Tibial nerve (tissue), 3 donors: ENCODE measurements around the gene VRK2.

DNA sequence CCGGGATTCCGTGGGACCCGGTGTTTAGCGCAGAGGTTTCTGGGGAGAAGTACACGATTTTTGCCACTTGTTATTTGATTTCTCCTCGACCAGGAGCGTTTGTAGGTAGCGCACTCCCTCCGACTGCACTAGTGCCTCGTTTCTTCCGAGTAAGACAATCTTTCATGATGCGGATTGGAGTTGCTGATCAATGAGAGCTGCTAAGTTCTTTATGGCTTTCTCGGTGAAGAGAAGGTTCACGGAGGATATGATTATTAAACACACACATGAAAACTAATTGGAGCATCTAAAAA lies 484 bp downstream of the EML6 start:
- PRO-cap: no peak
- RAMPAGE, long total RNA, 3 experiments: no peak in any of the 3 experiments

- PRO-cap: no peak
- RAMPAGE, long total RNA, 3 experiments: start-site peak on the minus strand in 1 of 3 experiments, at chr2:55024240-55024370 at its widest, 6 reads per replicate
These were observed 26.2 kb downstream of the RTN4 start for GRCh38 chr2:55024040-55024495.

GRCh38 chr2:55049352-55049889 lies 830 bp downstream of the RTN4 start:
- PRO-cap: bidirectional peak, plus-strand start at chr2:55049747, minus-strand start at chr2:55049544
- RAMPAGE, long total RNA, 3 experiments: no peak in any of the 3 experiments

- PRO-cap: no peak
- RAMPAGE, long total RNA, 3 experiments: start-site peak on the minus strand in 1 of 3 experiments, at chr2:55228159-55228275 at its widest, 5 reads per replicate
These were observed 4.1 kb downstream of the CLHC1 start for GRCh38 chr2:55227837-55228618.

- PRO-cap: no peak
- RAMPAGE, long total RNA, 3 experiments: no peak in any of the 3 experiments
These were observed 1.5 kb downstream of the RPS27A start for GRCh38 chr2:55234007-55234442.

- PRO-cap: no peak
- RAMPAGE, long total RNA, 3 experiments: no peak in any of the 3 experiments
These were observed 5.8 kb upstream of the CCDC88A start for GRCh38 chr2:55425256-55426022.

- PRO-cap: no peak
- RAMPAGE, long total RNA, 3 experiments: no peak in any of the 3 experiments
These were observed 137.7 kb upstream of the VRK2 start for GRCh38 chr2:57908984-57909207.

DNA sequence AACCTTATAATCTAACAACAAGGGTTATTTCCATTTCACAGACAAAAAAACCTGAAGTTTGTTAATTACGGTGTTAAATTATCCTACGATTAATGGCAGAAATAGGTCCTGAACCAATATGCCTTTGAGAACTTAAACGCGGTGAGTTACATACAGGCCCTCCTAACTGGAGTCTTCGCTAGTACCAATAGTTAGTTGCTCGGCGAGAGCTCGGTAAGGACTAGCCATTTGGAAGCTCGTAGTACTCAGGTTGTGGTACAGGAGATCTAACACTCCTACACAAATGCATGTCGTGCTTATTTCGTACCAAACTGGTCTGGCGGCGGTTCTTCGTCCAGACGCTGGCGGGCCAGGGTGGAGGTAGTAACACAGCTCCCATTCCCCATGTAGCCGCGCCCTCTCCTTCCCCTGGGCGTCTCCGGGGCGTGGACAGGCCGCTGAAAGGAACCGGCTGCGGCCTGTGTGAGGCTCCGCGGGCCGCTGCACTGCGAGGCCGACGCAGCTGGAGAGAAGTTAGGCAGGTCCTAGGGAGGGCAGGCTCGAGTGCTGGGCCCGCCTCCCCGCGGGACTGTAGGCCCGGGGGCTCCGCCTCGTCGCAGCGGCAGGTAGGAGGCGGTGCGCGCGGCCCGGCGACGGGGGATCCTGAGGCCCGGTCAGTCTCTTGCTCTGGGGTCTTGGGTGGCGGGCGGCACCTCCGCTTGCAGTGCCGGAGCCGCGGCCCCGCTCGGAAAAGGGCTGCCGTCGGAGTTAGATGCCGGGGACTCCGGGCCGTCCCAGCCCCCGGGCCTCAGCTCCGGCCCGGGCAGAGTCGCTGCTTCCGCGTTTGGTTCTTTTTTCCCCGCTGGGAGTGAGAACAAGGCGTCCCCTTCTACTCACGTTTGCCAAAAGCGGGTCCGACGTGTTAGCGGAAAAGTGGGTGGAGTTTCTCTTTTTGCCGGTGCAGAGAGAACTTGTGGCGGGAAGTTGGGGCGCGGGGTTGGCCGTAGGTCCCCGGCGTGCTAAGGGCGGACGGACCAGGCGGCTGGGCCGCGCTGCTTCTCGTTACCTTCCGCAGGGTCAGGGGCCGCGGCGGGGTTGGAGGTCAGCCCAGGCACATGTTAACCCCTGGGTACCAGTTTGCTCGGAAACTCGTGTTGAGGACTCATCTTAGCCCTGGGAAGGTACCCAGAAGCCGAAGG lies at the start of gene VRK2:
VRK2 (plus strand) TSS at position 590 of the 1,178 bp plus-strand sequence.
- PRO-cap: bidirectional peak, plus-strand start at position 415 of the sequence, minus-strand start at position 404 of the sequence; bidirectional peak, plus-strand start at position 598 of the sequence, minus-strand start at position 487 of the sequence
- RAMPAGE, long total RNA, 3 experiments: start-site peak on the plus strand in 3 of 3 experiments, centred at positions 444 to 594 of the sequence, 55 to 160 reads per replicate; start-site peak on the minus strand in 2 of 3 experiments, centred at positions 1,013 to 1,037 of the sequence, 29 to 34 reads per replicate

DNA sequence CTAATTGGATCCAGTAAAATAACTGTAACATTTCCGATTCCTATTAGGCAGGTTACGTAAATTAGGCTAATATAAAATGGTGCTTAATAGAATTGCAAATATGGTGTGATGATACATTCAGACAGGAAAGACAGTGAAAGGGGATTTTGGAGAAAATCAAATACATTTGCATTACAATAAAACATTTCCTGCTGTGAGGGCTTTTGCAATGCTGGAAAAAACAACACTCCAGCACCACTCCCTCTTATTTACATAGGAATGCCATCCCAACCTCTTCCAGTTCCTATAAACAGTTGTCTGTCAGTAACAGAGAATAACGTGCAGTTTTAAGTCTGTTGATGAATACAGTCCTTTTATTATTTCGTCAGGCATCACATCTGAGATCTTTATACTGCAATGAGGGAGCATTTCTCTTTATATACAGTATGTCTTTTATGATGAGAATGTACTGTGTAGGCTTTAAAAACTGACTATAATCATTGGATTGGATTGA lies 298.9 kb upstream of the FANCL start:
- PRO-cap: no peak
- RAMPAGE, long total RNA, 3 experiments: no peak in any of the 3 experiments

DNA sequence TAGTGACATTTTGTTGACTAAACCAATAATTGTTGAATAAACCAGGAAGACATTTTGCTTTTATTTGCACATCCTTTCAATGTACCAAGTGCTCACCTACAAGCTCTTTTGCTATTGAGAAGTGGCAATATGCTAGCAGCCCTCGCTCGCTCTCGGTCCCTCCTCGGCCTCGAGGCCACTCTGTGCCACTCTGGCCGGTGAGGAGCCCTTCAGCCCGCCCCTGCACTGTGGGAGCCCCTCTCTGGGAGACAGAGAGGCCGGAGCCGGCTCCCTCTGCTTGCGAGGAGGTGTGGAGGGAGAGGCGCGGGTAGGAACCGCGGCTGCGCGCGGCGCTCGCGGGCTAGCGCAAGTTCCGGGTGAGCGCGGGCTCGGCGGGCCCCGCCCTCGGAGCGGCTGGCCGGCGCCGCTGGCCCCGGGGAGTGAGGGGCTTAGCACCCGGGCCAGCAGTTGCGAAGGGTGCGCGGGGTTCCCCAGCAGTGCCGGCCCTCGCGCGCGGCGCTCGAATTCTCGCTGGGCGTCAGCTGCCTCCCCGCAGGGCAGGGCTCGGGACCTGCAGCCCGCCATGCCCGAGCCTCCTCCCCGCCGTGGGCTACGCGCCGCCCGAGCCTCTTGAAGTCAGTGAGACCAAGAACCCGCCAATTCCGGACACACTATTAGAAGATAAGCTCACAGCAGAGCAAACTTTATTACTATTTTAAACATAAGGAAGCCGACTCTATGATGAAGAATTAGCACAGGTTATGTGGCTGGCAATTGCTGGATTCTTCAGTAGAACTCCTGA lies 825.7 kb upstream of the FANCL start:
- PRO-cap: no peak
- RAMPAGE, long total RNA, 3 experiments: no peak in any of the 3 experiments

GRCh38 chr2:59594594-59595112 lies 958.8 kb downstream of the BCL11A start:
- PRO-cap: no peak
- RAMPAGE, long total RNA, 3 experiments: no peak in any of the 3 experiments

GRCh38 chr2:60033320-60033659 lies 520.2 kb downstream of the BCL11A start:
- PRO-cap: no peak
- RAMPAGE, long total RNA, 3 experiments: no peak in any of the 3 experiments

- PRO-cap: no peak
- RAMPAGE, long total RNA, 3 experiments: no peak in any of the 3 experiments
These were observed 461.5 kb downstream of the BCL11A start for GRCh38 chr2:60091863-60092504.

DNA sequence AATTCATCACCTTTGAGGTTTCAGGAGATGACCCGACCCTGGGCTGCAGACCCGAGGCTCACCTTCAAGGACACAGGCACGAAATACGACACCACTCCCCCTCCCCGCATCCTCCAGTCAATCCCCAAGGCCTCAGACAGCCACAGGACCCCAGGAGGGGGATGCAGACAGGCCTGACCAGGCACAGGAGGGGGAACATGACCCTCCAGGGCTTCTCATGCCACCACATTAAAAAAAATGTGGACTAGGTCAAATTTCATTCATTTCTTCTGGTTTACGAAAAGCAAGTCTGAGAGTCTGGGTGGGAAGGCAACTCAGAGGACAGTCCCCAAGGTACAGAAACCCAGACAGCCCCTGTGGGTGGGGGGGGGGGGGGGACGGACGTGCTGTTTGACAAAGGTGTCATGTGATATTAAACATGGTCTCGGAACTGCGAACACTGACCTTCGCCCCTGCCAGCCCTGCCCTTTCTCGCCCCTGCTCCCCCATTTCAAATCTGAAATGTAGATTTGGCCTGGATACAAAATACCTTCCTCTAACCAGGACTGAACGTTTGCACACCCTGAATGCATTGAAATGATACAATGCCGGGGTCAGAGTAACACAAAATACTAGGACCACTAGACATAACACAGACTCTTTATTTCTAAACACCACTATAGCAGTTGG lies 142.8 kb downstream of the BCL11A start:
- PRO-cap: no peak
- RAMPAGE, long total RNA, 3 experiments: no peak in any of the 3 experiments

GRCh38 chr2:60519287-60519556 lies 34.2 kb downstream of the BCL11A start:
- PRO-cap: no peak
- RAMPAGE, long total RNA, 3 experiments: no peak in any of the 3 experiments

DNA sequence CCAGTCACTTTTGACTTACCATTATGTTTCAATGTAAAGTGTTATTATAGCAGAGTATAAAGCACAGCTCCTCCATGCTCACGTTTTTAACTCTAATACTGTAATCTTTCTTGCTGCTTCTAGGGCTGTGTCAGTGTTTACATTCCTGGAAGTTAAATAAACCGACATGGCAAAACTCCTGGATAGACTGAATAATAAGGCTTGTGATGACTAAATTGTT lies 20.5 kb downstream of the BCL11A start:
- PRO-cap: no peak
- RAMPAGE, long total RNA, 3 experiments: no peak in any of the 3 experiments

DNA sequence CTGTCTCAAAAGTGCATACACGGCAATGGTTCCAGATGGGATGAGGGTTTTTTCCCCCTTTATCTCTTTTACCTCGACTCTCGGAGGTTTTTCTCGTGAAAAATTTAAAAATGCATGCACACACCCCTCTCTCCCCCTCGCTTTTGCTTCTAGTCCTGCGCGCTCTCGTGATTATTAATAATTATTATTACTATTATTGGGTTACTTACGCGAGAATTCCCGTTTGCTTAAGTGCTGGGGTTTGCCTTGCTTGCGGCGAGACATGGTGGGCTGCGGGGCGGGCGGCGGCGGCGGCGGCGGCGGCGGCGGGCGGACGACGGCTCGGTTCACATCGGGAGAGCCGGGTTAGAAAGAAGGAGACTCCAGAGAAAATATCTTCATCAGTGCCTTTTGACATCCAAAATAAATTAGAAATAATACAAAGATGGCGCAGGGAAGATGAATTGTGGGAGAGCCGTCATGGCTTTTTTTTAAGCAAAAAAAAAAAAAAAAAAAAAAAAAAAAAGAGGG lies 392 bp downstream of the BCL11A start:
- PRO-cap: no peak
- RAMPAGE, long total RNA, 3 experiments: no peak in any of the 3 experiments

DNA sequence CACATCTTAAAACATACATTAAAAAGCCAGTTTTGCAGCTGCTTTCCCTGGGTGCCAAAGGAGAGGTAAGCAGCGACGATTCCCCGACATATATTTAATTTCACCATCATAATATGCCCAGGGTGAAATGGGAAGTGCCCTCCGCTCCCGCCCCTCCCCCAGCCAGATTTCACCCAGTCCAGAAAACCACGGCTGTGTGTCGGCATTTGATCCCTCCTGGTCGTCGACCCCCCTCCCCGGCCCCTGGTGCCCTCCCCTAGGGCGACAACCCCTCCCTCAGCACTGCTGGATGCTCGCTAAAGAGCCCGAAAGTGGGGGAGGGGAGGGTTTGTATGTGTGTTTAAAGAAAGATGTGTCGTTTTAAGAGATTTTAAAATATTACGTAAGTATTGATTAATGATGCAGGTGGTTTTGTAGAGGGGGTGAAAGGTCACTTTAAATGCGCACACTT lies 3.2 kb upstream of the BCL11A start:
- PRO-cap: no peak
- RAMPAGE, long total RNA, 3 experiments: no peak in any of the 3 experiments

GRCh38 chr2:60885455-60886119 lies 4.2 kb downstream of the REL start:
- PRO-cap: no peak
- RAMPAGE, long total RNA, 3 experiments: no peak in any of the 3 experiments

DNA sequence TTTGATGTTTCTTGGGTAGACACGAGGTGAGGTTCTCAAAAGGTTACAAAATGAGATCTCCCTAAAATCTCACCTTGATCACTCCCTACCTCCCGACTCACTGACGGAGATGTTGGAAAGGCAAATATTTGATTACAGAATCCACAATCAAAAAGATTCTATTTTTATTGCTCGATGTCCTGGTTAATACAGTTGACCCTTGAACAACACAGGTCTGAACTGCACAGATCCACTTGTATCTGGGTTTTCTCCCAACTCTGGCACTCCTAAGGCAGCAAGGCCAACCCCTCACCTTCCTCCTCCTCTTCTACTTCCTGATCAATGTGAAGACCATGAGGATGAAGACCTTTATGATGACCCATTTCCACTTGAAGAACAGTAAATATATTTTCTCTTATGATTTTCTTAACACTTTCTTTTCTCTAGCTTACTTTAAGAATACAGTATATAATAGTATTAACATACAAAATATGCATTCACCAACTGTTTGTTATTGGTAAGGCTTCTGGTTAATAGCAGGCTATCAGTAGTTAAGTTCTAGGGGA lies 125.3 kb downstream of the C2orf74 start:
- PRO-cap: no peak
- RAMPAGE, long total RNA, 3 experiments: no peak in any of the 3 experiments